Islet of Langerhans (tissue), 1 donor: ENCODE data around the genes SYNPO, ZNF300, ANXA6, GLRA1, NMUR2 and GALNT10.

GRCh38 chr5:150534816-150535357 is 27.0 kb downstream of the NDST1 start:
- RRBS = no CpG with 5 or more reads among the region's 9 CpGs

DNA sequence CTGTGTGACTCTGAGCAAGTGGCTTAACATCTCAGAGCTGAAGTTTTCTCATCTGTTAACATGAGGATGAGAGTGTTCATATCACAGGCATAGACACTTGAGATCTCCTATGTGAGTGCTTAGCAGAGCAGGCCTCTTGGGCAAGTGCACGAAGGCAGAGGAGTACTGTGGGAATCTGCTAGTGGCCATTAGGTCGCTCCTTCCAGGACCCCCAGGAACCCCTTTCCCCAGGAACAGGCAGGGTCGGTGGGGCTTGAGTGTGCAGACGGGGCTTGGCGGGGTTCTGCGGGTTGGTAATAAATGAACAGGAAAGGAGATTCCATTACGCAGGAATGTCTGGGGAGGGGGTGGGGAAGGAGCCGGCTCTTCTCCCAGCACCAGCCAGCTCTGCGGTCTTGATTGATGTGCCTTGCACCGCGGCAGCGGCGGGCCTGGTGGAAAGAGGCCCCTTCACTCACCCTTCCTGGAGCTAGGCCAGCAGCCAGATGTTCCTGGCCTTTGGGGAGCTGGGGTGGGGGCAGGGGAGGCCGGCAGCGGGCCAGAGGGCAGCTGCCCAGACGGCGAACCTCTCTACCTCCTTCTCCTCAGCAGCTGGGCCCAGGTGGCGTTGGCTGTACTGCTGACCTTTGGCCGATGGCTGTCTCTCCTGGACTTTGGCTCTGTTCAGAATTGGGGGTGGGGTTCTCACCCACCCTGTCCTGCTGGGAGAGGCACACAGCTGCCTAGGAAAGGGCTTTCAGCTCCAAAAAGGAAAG is 58.3 kb upstream of the SYNPO start:
- RRBS = no CpG with 5 or more reads among the region's 19 CpGs

DNA sequence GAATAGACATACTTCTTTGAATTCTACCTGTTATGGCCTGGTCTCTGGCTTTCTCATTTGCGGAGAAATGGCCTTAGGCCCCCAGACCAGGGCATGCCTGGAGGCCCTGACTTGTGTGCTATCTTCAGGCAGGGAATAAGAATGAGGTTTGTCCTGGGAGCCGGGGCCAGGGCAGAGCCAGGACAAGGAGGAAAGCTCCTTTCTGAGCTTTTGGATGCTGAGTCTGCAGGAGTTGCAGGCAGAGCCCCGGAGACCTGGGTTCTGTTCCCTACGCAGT is 47.4 kb upstream of the SYNPO start:
- RRBS = 93% methylated on average over 2 of the region's 4 CpGs

GRCh38 chr5:150610231-150610713 is 30.2 kb upstream of the SYNPO start:
- RRBS = no CpG with 5 or more reads among the region's 4 CpGs

DNA sequence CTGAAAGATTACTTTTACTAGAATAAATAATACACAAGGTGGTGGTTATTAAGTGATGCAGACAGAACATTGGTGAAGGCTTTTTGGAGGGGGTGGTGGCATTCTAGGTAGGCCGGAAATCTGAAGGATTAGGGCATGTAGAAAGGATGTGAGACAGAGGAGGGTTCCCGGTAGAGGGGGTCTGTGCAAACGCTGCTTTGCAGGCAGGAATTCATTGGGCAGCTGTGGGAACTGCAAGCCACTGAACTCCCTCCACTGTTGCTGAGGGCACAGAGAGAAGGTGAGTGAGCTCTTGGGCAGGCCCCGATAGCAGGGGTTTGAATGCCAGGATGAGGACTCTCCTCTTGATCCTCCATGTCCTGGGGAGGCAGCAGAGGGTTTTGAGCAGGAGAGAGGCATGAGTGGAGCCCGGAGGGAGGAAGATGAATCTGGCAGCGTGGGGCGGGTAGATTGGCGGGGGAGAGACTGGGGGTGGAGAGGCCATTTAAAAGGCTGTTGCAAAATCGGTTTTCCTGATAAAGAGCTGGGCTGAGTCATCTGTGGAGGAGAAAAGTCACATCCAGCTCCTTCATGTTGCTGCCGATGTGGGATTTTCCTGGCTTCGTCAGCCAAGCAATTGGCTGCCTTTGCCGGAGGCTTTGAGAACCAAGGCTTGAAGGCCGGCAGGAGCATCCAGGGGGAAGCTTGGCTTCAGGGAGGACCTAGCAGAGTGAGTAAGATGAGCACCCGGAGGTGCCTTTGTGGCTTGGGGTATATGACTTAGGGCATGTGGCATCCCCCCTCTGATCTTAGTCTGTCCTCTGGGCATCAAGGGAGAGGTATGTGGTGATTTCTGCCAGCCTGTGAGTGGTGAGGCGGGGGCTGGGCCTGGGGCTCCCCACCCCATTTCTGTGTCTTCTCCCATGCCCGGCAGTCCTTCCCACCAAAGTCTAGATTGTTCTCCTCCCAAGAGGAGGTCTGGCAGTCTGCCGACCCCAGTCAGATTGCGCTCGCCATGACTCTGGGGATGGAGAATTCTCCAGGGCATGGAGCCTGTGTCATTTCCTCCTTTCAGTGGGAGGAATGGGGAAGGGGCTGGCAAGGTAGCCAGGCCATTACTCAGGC is at the start of gene SYNPO:
SYNPO (plus strand) TSS at position 515 of the 1,104 bp plus-strand sequence.
- RRBS = 44% methylated on average over 2 of the region's 19 CpGs

GRCh38 chr5:150658007-150658882 is 2.8 kb upstream of the MYOZ3 start:
- RRBS = no CpG with 5 or more reads among the region's 7 CpGs

DNA sequence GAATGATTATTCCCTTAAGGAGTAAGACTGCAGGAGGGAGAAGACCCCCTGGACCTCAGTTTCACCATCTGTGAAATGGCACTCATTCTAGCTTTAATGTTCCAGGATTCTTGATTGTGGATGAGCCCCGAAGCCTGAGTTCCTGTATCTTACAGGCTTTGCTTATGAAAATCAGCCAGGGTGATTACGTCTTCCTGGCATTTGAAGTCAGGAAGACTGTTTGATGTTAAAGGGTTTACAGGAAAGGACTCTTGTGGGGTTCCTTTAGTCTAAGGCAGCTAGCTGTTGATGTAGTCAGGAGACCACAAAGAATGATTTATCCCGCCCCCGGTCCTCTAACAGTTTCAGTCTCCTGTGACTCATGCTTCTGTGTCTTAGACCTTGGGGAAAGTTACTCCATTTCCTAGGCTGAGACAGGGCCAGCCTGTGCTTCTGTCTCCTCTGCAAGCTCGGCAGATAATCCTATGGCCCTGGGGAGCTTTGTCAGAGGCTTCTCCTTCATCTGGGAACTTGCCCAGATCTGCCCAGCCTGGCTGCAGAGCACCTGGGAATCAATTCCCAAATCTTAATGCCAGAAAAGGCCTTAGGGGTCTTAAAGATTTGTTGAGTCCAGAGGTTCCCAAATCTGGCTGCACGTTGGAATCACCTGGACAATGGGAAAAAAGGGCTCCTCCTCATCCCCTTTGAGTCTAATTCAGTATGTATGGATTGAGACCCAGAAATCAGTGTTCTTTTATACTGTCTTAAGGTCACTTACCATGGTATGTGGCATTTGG is 11.7 kb downstream of the SMIM3 start:
- RRBS = no CpG with 5 or more reads among the region's 6 CpGs

DNA sequence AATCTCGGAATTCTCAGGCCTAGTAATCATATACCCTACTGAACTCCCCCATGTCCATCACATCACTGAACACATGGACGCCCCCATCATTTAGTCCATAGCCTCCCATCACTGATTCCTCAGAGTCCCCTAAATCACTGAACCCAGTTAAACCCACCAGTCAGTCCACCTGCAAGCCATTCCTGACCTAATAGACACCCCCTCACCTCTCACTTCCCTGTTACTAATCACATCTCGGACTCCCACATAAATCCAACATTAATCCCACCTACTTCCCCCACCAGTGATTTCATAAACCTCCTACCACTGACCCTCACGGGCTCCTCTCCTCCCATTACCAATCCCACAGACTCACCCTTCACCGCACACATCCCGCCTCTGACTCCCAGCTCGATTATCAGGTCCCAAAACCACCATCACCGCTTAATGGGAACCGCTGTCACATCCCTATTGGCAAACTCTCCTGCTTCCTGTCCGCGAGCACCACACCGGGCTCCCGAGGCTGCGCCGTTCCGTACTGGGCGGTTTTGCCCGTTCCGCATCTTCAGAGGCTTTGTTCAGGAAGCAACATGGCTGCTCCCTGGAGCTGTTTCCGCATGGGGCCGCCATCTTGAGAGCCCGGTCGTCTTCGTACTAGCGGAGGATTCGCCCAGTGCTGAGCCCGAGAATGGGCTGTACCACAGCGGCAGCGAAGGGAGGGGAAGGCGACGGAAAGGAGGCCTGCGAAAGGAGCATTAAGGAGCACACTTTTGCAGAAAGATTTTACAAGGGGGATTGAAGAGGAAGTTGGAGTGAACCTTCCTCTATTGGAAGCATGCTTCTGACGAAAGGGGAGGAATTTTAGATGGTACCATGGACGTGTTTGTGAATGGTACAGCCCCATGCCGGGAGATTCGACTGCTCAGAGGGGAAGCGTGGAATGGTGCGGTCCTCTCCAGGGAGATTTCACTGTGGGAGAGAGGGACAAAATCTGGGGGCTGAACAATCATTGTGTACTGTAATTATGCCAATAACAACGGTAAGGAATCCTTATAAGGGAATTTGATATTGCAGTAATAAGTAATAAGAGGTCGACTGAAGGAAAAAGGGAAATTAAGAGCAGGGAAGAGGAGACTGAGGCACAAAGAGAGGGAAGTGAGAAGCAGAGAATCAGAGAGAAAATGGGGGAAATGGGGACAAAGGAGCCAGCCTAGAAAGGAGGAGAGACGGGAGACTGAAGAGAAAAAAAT is at the start of gene ZNF300:
ZNF300 (minus strand) TSS at position 632 of the 1,229 bp plus-strand sequence.
- RRBS = no CpG with 5 or more reads among the region's 41 CpGs

DNA sequence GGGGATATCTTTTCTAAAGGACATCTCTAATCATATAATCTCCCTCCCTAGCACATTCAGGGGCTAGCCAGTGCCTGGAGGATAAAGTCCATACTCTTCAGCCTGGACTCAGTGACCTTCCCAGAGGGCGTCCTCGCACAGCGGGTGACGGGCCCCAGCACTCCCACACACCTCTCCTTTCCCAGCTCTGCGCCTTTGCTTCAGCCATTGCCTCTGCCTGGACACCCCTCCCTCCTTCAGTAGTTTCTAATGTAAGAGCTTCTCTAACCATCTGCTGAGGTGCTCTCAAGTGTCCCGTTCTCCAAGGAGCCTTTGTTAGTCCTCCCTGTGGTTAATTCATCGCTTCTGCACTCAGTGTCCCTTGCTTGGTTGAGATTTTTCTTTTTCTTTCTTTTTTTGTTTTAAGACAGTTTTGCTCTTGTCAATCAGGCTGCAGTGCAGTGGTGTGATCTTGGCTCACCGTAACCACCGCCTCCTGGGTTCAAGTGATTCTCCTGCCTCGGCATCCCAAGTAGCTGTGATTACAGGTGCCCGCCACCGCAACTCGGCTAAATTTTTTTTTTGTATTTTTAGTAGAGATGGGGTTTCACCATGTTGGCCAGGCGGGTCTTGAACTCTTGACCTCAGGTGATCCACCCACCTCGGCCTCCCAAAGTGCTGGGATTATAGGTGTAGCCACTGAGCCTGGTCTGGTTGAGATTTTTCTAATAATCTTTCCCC is 15.4 kb upstream of the TNIP1 start:
- RRBS = no CpG with 5 or more reads among the region's 15 CpGs

GRCh38 chr5:151106291-151106826 is 25.5 kb upstream of the TNIP1 start:
- RRBS = no CpG with 5 or more reads among the region's 3 CpGs

GRCh38 chr5:151141484-151141982 is 16.0 kb downstream of the ANXA6 start:
- RRBS = no CpG with 5 or more reads among the region's 16 CpGs

DNA sequence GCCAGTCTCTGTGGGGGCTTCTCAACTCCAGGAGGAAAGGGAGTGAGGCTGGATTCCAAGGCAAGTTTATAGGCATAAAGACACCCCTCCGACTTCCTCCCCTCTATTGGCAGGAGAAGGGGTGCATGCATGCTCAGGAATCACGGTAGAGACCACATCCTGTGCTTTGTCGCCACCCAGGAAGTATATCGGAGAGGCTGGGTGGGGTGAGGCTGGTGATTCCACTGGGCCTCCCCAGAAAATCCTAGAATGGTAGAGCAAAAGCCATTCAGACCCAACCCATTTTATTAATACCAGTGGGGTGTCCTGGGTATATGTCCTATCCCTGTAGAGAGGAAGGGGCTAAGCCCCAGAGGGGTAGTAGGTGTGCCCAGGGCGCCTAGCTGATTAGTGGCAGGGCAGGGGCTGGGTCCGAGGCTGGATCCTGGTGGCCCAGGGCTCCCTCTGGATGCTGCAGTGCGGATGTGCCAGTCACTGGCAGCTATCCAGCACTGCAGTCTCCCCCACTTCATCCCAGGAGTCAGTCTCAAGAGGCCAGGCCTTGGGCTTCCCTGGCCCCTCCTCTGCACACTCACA is 2.0 kb downstream of the ANXA6 start:
- RRBS = no CpG with 5 or more reads among the region's 7 CpGs

DNA sequence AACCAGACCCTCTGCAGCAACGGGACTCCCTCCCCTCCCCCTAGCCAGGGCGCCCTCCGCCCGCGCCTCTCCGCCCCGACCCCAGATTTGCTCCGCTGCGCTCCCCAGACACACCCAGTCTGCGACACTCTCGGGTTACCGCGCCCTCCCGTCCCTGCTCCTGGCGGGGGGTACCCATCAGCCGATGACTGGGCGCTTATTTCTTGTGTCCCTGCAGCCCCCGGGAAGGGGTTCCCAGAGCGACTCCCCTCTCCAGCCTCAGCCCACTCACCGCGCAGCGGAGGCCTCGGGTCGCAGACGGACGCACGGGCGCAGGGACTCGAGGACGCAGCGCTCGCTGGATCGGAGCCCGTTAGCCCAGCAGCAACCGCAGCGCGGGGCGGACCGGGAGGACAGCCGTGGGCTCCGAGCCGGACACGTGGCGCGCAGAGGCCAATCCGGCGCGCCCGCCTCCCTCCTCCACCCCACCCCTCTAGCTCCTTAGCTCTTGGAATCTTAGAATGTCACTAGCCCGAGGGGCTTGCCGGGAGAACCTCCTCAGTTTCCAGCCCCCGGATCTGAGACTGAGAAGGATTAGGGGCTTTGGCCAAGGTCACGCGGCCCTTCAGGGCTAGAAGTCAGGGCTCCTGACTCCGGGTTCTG is at the start of gene ANXA6:
ANXA6 (minus strand) TSS at position 371 of the 642 bp plus-strand sequence.
- RRBS = 8% methylated on average over 4 of the region's 55 CpGs

DNA sequence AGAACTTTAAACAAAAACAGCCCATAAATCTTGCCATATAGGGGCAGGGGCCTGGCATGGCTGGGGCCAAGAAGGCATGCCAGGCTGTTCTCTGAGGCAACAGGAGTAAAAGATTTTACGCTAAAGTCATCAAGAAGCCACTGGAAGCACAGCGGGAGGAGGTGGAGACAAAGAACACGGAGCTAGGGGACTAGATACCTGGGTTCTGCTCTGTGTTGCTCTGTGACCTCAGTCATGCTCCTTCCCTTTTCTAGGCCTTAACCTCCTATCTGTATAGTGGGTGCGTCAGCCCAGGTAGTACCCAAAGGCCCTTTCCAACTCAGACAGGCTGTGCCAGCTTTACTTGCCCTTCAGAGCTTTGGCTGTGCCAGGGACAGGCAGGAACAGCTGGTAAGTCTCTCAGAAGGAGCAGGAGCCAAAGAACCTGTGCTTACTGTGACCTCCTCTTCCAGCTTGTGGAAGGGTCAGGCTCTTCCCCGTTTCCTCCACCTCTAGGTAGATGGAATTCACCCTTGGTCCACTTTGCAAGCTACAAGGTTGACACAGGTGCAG is 1.9 kb downstream of the CCDC69 start:
- RRBS = no CpG with 5 or more reads among the region's 5 CpGs

DNA sequence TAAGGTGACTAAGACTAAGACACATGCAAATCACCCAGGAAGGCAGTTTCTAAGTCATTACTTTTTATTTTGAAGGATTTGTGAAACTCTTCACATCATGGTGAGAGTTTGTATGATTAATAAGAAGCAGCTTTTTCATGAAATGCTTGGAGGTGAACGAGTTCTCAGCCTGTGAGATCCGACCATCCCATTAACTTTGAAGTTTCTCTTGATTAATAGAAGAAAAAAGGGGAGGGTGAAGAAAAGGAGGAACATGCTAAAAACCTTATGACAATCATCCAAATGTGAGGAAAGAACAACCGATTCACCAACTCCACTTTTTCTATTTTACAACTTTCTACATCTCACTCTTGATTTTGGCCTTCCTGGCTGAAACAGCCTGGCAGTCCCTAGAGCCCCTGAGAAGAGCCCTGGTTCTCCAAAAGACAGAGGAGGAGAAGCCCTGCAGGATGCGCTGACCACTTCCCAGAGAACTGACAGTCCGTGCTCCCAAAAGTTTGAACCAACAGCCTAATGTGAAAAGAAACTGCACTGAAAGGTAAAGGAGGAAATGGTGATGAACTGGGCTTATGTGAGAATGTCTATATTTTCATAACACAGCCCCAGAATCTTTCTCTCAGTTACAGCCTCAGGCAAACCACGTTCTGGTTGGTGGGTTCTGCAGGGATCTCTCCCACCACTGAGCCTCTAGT is 24.2 kb downstream of the SPARC start:
- RRBS = no CpG with 5 or more reads among the region's 6 CpGs

DNA sequence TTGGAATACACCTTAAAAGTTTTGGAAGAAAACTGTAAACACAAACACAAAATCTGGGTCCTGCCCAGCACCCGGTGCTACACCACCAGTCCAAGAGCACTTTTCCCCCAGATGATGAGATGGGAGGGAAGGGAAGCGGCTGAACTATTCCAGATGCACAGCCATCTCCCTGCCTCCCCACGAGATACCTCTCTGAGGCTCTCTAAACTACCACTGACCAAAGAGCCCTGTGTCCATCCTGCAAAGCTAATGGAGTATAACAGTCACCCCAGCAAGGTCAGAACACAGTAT is 8.0 kb downstream of the SPARC start:
- RRBS = no CpG with 5 or more reads among the region's 3 CpGs

GRCh38 chr5:151679478-151679798 is 7.3 kb downstream of the SPARC start:
- RRBS = no CpG with 5 or more reads among the region's 4 CpGs

- RRBS = no CpG with 5 or more reads among the region's 12 CpGs
Measured at GRCh38 chr5:151924773-151925046, at the start of gene GLRA1. Gene GLRA1 (minus strand): TSS chr5:151924851.

DNA sequence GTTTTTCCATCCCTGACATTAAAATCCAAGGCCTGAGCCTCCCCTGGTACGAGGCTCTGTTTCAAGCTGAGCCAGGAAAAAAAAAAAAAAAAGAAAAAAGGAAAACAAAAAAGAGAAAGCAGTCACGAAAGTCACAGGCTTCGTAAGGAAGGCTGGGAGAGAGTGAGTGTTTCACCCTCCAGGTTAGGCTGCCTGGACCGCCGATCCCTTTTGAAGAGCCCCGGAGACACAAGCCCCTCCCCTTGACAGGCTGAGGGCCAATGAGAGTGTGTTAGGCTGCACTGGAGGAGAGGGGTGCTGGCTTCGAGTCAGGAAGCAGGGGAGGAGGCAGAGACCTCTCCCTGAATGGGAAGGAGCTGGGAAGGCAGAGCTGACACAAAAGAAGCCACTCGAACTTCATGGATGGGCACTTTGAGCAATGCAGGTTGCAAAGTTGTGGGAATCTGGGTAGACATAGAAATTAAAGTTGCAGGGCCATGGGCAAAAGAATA is at the start of gene NMUR2:
NMUR2 (minus strand) TSS at position 185 of the 491 bp plus-strand sequence.
- RRBS = no CpG with 5 or more reads among the region's 8 CpGs

- RRBS = 4% methylated on average over 76 of the region's 123 CpGs
Measured at GRCh38 chr5:154190257-154191481, at the start of gene GALNT10. Gene GALNT10 (plus strand): TSS chr5:154190733.